NB4 (cell line): ENCODE results near the genes GFRA4, SPEF1 and CENPB.

DNA sequence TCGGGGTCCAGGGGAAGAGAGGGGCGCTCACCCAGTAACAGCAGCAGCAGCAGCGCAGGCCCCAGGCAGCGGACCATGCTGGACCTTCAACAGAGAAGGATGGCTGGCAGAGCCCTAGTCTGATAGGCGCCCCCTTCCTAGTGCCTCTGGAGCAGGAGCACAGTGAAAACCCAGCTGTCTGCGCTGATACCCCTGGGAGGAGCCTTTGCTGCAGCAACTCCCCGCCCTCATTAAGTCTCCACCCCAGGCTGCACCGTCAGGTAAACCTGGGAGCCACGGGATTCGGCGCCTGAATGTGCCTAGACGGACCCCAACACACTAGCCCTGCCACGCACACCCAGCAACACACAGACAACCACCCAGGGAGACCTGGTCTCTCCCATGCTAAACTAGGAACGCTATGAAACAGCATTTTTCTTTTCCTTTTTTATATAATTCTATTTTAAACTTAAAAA lies at the start of gene GFRA4:
GFRA4 (minus strand) TSS at position 77 of the 455 bp plus-strand sequence.
- RRBS: no CpG with 5 or more reads among the region's 14 CpGs

DNA sequence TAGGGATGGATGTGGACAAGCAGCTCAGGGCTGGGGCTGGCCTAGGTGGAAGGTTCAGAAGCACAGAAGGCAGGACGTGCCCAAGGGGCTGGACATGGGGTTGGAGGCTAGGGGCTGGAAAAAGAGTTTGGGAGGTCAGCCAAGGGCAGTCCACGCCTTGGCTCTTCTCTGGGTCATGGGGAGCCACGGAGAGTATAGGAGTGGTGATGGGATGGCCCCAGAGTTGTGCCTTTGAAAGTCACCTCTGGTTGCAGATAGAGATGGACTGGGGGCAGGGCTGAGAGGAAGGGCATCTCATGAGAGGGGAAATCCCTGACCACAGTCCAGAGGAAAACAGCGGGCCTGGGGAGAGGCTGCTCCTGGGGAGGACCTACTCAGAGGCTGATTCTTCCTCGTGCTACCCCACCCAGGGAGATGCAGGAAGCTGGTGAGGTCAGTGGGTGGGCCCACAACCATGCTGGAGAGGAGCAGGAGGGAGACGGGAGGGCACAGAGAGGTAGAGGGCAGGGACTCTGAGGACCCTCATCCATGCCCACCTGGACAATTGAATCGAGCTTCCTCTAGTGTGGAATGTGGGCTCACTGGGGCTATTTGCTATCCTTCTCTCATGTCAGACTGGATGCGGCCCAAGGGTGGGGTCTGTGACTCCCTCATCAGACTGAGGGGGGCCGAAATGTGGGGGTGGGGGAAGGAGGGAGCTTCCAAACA lies 2.4 kb upstream of the HSPA12B start:
- RRBS: no CpG with 5 or more reads among the region's 9 CpGs

- RRBS: no CpG with 5 or more reads among the region's 4 CpGs
Measured at GRCh38 chr20:3737908-3738338, 5.4 kb downstream of the HSPA12B start.

DNA sequence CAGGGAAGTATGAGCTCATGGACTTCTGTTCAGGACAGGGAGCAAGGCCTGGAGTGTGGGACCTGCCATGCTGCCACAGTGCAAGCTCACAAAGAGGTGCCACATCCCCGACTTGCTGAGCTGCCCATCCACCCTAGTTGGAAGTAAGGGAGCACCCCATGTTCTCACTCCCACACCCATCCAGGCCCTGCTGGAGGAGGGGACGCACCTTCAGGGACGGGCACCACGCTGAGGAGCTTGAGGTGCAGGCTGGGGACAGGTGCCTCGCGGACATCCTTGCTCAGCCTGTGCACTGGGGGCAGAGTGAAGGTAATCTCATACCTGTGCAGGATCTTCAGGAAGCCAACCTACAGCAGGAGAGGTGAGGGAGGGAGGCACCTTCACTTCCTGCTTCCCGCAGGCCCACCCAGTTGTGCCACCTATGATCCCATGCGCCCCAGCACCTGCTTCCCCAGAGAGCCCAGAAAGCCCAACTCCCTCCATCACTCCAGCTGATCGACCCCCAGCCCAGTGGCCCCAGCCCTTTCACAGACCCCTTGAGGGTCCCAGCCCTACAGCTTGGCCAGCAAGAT lies 12.2 kb downstream of the ADISSP start:
- RRBS: no CpG with 5 or more reads among the region's 9 CpGs

DNA sequence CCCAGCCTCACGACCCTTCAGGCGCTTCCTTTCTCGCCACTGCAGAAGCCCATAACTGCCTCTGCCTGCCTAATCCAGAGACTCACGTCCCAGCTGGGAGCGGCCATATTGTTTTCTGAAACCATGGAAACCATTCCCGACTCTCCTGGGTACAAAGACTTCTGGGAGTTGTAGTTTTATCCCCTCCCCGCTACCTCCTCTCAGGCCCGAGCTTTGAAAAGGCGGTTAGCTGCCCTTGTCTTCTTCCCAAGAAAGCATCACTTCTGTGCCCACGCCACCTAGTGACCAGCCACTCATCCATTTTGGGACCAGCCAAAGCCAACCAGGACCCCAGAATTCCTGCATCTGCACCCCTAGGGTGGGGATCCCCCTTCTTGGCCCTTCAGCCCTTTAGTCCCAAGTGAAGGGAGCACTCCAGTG lies at the start of gene SPEF1:
SPEF1 (minus strand) TSS at position 117 of the 420 bp plus-strand sequence.
- RRBS: no CpG with 5 or more reads among the region's 10 CpGs

DNA sequence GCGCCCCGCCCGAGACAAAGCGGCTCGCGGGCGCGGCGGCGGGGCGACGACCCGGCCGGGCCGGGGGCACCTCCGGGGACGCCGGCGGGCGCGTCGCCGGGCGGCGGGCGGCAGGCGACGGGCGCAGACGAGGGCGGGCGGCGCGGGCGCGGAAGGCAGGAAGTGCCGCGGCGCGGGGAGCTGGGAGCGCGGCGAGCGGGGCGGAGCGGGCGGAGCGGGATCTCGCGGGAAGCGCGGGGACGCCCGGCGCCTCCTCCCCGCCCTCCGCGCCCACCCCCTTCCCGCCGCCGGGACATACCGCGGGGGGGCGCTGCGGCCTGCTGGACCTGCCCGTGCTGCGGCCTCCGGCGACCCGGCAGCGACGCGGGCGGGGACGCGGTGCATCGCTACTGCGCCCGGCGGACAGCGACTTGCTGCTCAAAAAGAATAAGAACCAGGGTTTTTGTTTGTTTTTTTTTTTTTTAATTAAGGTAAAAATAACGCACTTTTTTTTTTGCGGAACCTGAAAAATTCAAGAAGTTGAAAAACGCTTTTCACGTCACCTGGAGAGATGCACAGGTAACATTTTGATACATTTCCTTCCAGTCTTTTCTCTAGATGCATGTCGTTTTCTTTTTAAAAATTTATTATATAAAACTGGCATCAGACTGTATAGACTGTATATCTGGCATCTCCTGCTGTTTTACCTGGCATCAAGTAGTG lies at the start of gene CENPB:
CENPB (minus strand) TSS at position 159 of the 702 bp plus-strand sequence.
- RRBS: 1% methylated on average over 35 of the region's 86 CpGs

DNA sequence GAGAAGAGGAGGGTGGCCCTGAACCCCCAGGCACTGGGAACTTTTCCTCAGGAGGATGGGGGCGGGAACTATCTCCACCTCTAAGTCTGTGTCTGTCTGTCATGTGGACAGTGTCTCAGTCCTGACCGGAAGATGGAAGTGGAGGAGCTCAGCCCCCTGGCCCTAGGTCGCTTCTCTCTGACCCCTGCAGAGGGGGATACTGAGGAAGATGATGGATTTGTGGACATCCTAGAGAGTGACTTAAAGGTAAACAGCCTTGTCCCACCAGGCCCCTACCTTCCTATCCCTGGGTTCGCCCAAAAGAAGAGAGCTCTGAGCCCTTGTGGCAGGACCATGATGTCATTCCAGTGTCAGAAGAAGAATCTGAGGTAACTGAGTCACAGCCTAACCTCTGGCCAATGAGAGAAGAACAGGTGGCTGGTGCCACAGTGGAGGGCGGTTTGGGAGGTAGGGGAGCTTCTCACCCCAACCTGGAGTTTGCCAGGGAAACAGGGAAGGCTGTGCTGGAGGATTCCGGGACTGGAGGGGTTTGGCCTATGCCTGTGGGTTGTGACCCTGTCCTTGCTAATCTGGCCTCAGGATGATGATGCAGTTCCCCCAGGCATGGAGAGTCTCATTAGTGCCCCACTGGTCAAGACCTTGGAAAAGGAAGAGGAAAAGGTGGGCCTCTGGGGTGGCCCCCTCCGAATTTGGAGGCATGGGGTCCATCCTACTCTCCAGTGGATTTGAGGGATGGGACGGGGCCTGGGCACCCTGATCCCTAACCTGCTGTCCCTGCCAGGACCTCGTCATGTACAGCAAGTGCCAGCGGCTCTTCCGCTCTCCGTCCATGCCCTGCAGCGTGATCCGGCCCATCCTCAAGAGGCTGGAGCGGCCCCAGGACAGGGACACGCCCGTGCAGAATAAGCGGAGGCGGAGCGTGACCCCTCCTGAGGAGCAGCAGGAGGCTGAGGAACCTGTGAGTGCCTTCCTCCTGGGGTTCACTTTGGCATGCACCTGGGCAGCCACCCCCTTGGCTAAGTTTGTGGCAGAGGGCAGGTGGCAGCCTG lies 5.4 kb downstream of the CDC25B start:
- RRBS: no CpG with 5 or more reads among the region's 20 CpGs

- RRBS: no CpG with 5 or more reads among the region's 4 CpGs
Measured at GRCh38 chr20:3808065-3808473, 12.0 kb downstream of the CDC25B start.

GRCh38 chr20:3927734-3928030 lies 38.5 kb downstream of the PANK2 start:
- RRBS: no CpG with 5 or more reads among the region's 2 CpGs

GRCh38 chr20:3935244-3935862 lies 46.2 kb downstream of the PANK2 start:
- RRBS: no CpG with 5 or more reads among the region's 6 CpGs

DNA sequence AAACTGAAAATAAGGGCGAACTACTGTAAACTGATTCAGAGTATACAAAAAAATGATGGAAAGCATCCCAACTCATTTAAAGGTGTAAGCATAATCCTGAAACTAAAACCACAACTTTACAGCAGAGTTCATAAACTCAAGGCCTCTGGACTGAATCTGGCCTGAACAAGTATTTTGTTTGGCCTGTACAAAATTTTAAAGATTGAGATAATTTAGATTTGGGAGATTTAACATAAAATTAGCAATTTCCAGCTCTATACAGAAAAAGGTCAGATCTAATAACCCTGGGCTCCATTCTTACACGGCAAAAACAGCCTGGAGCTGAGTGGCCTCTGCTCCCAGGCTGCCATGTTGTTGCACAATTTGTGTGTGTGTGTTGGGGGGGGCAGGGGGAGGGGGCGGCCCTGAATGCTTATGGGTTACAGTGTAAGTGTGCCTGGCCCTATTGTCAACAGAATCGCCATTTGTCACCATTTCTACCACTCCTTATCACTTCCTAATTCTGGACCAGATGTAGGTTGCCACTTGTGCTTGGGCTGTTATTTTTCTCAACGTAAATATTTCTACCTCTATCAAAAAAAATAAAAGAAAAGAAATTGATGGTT lies 34.7 kb downstream of the RNF24 start:
- RRBS: no CpG with 5 or more reads among the region's 5 CpGs

DNA sequence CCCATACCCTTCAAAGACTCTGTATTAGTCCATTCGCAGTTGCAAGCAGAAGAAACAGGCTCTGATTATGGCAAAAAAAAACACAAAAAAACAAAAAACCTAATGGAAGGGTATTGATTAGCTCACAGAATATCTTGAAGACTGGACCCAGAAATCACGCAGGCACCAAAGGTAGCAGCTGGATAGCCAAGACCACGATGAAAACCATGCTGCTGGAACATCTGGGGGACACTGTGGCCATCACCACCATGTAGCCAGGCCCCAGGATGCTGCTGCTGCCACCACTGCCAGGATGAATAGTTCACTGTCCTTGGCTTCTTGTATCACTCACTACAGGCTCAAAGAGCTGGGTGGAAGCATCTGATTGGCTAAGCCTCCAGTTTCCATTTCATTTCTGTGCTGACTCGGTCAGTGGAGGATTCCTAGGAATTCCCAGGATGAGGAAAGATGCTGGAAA lies 58.0 kb upstream of the SMOX start:
- RRBS: no CpG with 5 or more reads among the region's 4 CpGs

GRCh38 chr20:4150134-4150544 lies 1.5 kb downstream of the SMOX start:
- RRBS: no CpG with 5 or more reads among the region's 7 CpGs

GRCh38 chr20:4153236-4153651 lies 4.6 kb downstream of the SMOX start:
- RRBS: no CpG with 5 or more reads among the region's 4 CpGs

DNA sequence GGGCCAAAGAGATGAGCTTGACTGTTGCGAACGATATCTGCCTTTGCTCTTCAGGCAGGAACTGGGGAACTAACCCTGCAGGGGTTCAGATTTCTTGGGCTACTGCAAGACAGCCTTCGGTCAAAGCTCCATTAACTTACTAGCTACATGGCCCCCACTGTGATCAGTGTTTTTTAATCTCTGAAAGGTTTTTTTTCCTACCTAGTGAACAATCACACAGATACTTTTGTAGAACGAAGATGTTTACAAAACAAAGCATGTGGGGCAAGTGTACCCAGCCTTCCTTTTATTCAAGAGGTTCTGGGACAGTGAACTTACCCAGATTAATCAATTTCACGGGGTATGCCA lies 48.3 kb downstream of the ADRA1D start:
- RRBS: no CpG with 5 or more reads among the region's 5 CpGs

DNA sequence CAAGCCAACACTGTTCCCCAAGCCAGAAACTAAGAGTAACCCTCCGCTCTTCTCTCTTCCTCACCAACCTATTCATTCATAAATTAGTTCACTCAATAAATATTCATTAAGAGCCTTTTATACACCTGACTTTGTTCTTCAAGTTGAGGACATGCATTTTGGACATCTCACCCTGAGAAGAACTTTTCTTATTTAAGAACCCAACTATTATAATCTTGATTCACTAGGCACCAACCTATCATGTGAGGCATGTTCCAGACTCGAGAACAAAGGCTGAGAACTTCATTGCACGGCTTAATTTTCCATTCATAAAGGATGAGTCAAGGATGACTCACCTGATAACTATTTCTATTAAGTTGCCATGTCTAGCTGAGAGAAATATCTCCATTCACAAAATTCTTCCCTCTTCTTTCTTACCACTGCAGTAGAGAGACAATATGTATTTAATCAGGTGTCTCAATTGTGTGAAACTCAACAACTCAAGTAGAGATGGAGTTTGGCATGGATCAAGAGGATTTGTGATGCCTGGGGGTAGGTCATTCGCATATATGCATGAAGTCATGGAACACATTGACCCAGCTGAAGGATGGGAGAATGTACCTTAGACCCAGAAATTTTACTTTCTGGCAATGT lies 173.4 kb upstream of the PRNP start:
- RRBS: no CpG with 5 or more reads among the region's 4 CpGs

- RRBS: no CpG with 5 or more reads among the region's 4 CpGs
Measured at GRCh38 chr20:4585722-4585952, 100.6 kb upstream of the PRNP start.

DNA sequence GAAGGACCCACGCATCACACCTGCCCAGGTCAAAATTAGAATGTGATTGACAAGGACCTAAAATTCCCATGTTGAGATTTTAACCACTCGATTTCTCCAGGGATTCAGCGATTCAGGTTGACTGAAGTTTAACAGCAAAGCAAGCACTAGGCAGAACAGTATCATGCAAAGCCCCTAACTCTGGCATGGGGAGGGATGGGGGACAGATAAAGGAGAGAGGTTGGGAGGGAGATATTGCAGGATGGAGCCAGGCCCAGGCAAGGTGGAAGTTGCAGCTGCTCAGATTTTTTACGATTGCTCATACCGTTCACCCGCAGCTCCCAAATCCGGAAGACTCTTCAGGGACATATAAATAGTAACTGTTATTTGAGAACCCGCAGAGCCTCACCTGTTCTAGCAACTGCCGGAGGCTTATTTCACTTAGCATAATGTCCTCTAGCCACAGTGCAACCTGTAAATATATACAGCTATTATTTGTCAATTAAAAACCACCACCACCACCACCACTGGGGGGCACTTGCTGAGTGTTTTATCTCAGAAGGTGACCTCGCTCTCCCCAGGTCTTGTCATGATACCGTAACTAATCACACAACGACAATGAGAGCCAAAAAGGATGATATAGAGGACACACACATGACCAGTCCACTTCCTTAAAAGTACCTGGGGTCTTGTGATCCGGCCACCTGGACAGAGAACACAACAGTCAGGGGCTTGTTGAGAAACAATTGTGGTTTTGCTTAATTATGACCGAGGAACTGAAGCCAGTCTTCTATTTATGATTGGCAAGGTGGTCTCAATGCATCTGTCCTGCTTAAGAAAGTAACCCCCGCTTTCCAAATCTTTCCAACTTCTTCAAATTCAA lies 72.5 kb upstream of the PRNP start:
- RRBS: no CpG with 5 or more reads among the region's 15 CpGs

DNA sequence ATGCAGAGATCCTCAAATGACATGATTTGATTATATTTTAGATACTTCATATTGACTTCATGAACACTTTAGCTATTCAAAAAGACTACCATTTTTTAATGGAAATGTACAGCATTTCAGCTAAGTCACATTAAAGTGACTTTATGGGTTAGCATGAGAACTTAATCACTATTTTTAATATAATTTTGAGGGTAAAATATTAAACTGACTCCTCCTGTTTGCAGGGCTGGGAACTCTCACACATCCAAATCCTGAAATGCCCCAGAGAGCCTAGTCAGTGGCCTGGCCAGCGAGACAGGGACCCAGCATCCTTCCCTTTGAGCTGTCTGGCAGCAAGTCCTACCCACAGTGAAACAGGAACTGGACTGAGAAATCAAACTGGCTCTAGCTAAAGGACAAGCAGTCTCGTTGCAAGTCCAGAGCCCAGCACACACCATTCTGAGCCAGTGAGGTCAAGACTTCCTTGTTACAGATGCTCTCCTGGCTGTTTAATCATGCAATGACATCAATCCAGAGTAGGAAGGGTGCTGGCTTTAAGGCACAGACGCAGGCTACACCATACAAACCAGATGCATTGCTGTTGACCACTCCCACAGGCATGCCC lies 63.3 kb upstream of the RASSF2 start:
- RRBS: no CpG with 5 or more reads among the region's 3 CpGs

DNA sequence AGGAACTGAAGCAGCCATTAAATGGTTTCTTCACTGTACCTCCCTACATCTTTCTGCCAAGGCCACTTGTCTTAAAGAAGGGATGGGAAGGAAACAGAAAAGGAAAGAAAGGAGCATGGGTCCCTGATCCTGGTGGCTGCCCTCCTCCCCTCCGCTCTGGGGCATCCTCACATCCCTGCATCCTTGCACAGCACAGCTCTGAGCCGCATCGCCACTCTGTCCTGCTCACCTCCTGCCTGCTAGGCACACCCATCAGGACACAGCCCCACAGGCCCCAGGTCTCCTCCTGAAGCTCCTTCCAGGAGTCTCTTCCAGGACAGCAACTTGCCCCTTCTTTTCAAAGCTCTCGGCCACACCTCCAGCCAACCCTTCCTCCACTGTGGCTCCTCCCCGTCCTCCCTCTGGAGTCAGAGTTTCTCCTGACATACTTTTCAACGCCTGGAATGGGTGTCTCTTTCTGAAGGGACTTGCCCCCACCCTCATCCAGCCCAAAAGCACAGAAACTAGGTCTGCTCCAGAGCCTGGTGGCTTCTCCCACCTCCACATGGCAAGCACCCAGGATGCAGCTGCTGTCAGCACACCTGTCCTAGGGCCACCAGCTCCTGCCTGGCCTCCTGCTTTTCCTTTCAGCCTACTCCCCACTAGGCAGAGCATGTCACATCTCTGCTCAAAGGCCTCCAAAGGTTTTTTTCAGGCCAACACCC lies 77.3 kb downstream of the SLC23A2 start:
- RRBS: no CpG with 5 or more reads among the region's 6 CpGs